Ascending aorta (tissue), 1 donor: ENCODE results near the genes KLHL8 and MEPE.

DNA sequence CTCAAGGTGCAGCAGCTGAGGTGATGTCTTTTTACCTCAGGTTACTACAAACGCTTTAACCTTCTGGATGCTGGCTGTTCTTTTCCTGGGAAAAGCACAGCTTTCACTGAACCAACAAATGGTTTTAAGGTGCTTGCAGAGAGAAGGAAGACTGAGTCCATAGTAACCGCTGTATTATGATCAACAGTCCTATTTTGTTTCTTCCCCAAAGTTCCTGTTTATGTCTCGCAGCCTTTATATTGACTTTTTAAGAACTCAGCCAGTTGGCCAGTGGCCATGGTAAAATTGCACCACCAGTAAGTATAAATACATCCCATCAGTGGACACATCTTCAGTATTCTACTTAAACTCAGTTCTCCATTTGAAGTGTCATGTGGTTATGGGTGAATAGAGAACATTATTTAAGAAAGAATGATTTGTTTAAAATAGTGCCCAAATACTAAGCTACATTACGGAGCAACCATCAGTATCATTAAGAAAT, 286.9 kb downstream of the ARHGAP24 start:
- PRO-cap = no peak

DNA sequence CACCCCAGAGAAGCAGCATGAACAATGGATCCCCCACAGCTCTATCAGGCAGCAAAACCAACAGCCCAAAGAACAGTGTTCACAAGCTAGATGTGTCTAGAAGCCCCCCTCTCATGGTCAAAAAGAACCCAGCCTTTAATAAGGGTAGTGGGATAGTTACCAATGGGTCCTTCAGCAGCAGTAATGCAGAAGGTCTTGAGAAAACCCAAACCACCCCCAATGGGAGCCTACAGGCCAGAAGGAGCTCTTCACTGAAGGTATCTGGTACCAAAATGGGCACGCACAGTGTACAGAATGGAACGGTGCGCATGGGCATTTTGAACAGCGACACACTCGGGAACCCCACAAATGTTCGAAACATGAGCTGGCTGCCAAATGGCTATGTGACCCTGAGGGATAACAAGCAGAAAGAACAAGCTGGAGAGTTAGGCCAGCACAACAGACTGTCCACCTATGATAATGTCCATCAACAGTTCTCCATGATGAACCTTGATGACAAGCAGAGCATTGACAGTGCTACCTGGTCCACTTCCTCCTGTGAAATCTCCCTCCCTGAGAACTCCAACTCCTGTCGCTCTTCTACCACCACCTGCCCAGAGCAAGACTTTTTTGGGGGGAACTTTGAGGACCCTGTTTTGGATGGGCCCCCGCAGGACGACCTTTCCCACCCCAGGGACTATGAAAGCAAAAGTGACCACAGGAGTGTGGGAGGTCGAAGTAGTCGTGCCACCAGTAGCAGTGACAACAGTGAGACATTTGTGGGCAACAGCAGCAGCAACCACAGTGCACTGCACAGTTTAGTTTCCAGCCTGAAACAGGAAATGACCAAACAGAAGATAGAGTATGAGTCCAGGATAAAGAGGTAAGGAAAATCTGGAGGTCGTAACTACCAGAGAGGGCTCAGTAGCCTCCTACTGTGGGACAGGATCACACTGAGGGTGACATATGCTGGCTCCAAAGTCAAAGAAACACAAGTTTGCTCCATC, 364.8 kb downstream of the MAPK10 start:
- PRO-cap = no peak

- PRO-cap = no peak
Observed at GRCh38 chr4:86074949-86075405, 284.9 kb downstream of the MAPK10 start.

DNA sequence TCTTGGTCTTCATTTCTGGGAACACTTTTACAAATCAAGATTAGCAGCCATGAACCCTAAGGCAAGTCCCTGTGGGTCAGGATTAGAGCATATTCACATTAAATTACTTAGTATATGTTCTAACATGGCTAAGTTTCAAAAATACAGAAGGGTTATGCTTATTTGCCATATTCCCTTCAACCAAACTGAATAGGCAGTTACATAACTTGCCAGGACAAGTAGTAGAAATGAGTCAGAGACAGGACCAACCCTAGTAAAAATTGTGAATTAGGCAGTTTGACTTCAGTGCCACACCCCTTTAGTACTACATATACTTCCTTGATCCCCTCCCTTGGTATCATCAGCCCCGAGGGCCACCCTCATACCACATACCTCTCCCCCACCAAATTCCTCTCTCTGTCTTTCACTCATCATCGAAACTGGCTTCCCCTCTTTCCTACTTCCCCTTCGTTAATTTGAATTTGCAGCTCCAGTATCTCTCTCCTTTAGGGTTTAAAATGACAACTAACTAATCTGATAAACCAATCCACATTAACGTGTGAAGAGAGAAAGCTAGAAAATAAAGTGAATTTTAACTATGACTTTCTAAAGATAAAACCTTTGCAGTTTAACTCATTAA, 8.0 kb upstream of the PTPN13 start:
- PRO-cap = no peak

DNA sequence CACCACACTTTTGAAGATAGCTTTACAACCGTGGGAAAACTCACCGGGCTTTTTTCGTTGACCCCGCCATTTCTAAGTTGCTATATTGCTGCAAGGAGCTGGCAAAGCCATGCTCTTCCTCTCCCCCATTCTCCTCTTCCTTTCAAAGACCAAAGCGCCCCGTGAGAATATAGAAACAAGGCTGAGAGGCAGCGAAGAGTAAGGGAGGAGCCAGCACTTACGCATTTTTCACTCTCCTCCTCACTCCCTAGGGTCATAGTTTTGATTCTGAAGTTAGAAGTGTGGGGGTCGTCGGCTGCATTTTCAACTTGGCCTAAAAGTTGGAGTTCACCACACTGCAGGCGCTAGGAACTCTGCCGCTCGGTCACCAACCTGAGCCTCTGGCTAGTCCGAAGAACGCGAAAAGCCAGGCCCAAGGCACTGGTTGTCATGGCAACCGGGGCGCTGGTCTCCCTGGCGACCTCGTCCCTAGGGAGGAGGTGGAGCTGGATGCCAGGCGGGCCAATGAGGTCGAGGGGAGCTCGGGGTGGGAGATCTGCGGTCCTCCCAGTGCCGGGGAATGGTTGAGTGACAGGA, 338 bp upstream of the PTPN13 start:
- PRO-cap = unidirectional peak, minus-strand start at position 143 of the sequence; bidirectional peak, plus-strand start outside the sequence, minus-strand start at position 374 of the sequence

- PRO-cap = unidirectional peak, plus-strand start at chr4:86904167
Observed at GRCh38 chr4:86903840-86904540, 11.8 kb upstream of the C4orf36 start.

DNA sequence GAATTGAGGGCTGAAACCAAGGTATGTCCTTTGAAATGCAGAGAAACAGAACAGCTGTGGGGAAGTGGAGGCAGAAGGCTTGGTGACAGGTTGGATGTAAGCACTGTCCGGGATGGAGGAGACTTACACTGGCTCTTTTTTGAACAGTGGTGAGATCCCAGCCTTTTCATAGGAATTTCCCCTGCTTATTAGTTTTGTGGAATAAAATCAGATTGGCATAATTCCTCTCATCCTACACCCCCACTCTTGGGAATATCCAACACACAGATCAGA, 18.8 kb upstream of the C4orf36 start:
- PRO-cap = no peak

GRCh38 chr4:87014294-87014858, 79.6 kb downstream of the AFF1 start:
- PRO-cap = no peak

DNA sequence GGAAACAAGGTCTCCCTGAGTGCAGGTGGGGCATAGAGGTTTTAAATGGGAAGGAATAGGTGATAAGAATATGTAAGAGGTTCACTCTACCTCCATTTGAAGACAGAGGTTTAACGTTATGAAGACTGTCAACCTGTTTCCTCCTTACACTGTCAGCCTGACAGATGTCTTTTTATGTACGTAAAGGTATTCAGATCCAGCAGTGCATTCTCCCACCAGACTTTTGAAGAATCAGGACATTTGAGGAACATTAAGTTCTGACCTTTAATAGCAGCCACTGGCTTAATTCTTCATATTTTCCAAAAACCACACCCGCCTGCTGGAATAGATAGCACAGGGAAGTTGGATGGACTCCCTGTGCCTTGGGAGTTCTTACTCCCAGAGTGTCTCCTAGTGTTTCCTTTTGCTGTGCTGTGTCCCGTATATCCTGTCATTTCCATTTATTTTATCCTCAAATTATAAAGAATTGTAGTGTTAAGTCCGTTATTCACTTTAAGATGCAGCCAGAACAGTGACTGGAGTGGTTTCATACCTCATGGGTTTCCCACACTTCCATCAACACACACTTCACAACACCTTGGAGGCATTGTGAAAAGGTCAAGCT, 94.5 kb downstream of the AFF1 start:
- PRO-cap = no peak

DNA sequence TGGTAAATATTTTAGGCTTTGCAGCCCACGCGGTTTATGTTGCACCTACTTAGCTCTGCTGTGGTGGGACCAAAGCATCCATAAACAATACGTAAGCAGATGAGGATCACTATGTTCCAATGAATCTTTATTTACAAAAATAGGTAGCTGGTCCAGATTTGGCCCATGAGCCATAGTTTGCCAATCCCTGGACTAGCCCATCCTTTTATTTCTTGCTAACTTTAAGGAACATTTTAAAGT, 95.3 kb downstream of the AFF1 start:
- PRO-cap = no peak

DNA sequence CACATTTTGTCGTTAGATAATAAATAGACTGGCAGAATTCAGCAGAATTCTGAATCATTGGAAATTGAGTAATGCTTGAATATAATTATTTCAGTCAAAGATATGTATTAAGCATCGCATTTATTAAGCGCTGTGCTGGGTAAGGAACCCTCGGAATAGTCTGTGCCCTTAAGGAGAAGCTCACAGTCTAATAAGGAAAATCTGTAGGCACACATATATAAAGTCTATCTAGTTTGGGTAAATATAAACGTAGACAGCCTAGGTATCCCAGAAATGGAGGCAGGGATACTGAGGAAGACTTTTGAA, 100.0 kb downstream of the AFF1 start:
- PRO-cap = no peak

GRCh38 chr4:87038712-87039279, 104.0 kb downstream of the AFF1 start:
- PRO-cap = no peak

DNA sequence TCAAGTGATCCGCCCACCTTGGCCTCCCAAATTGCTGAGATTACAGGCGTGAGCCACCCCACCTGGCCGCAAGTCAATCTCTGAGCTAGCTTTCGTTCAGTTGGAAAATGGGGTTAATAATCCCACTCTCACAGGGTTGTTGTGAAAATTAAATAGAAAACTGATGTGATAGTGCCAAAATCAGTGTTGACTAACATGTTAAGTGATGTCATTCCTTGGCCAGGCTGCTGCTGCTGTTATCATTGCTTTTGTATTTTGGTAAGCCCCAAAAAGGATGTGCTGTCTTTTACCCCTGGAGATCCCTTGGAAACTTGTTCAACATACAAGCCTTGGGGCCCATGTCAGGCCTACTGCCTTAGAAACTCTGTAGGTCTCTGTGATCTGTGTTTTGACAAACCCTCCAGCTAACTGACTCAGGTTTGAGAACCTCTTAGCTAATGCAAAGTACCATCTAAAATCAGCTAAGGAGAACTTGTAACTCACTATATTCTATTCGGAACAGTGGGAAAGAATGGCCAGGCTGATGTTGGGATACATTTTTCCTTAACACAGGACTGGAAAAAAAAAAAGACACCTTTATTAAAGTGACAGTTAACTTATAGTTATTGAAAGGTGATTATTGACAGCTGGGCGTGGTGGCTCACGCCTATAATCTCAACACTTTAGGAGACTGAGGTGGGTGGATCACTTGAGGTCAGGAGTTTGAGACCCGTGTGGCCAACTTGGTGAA, 106.5 kb downstream of the AFF1 start:
- PRO-cap = no peak

DNA sequence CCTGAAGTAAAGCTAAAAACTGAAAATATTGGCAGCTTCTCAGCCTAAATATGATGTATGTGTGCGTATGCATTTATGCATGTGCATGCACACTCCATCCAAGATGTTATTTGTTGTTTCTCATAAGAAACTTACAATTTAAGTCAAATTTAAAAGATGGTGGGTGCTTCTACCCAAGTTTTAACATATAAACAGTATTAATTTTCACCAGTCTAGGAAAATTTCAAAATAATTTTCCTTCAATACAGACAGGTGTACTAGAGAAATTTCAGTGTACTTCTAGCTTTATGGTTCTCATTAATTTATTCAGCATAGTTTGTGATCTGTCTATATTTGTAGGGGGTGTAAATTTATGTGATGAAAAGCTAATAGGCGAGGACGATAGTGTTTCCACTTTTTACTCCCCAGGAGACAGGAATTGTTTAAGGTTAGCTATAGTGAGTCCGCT, 135.7 kb downstream of the AFF1 start:
- PRO-cap = no peak

DNA sequence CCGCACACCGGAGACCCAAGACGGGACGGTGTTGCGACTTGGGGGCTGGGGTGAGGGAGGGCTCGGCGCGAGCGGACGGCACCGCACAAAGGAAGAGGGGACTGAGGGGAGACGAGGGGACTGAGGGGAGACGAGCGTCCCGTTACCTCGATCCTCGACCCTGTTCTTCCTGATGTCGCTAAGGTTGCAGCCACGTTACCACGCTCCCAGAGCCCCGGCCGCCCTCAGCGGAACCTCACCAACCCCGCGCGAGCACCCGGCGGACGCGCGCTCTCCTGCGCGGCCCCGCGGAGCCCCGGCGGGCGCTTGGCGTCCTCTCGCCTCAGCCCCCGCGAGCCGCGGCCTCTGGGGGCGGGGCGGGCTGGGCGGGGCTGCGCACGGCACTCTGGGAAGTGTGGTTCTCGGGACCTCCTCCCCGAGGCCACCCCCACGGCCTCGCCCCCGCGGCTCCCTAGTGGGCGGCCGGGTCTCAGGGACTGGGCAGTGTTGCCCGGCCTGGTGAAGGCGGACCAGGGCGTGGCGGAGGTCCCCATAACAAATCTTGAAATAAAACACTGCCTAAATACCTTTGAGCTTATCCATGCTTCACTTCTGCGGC, at the start of gene KLHL8:
KLHL8 (minus strand) TSS at position 347 of the 598 bp plus-strand sequence.
- PRO-cap = bidirectional peak, plus-strand start at position 483 of the sequence, minus-strand start at position 287 of the sequence

DNA sequence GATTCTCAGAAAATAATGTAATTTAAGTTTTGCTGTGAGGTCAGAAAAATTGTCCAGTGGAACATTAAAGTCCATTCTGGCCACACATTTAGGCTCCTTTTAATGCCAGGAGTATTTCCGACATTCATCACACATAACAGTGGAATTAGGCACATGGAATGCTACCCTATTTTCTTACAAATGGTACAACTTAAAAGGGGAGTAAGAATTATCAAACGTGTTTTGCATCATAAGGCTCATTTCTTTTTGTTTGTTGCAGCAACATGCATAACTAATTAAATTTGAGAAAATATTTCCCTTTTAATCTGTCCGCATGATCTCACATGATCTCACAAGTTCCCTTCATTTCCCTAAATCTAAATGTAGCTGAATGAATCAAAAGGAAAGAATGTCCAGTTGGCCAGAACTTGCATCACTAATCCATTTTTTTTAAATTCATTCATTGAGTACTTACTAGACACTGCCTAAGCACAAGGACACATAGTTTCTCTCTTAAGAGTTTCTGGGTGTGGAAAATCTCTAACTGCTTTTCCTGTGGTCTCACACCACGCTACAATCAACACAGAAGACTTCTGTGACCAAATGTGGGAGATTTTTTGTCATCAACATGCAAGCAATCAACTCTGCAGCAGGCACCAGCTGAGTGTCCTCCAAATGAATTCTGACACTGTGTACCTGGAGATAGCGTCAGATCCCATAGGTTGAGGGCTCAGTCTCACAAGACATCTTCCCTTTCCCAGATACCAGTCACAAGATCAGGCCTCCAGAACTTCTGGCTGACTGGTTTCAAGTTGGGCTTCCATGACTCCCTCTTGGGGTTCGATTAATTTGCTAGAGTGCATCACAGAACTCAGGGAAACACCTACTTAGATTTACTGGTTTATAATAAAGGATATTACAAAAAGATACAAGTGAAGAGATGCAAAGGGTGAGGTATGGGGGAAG, 21.9 kb downstream of the SPARCL1 start:
- PRO-cap = bidirectional peak, plus-strand start at position 456 of the sequence, minus-strand start at position 358 of the sequence

DNA sequence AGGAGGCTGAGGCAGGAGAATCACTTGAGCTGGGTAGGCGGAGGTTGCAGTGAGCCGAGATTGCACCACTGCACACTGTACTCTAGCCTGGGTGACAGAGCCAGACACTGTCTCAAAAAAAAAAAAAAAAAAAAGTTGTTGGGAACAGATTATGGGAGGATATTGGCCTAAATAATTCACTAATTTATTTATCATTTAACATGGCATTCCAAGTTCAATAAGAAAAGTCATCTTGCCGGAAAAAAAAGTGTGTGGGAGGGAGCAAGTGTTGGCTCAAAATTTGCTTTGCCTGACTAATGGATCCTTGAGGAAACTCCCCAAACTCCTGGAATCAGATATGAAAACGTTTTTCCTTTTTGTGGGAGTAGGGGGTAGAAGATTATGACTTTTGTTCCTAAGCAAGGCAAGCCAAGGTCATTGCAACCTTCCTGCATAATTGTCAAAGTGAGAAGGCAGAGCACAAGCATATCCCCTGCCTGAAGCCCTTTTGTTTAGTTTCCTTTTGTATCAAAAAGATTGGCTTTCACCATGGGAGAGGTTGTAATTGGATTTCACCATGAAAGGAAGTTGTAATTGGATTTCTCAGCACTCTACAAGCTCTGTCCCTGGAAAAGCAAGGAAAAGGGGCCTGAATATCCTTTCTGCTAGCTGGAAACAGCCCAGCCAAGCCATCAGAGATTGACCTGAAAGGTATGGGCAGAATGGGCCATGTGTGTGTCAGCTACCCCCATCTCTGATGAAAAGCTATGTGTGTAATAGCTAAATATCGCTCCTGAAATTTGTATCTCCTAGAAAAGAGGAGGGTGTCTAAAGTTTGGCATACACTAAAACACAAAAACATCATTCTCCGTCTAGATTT, 8.8 kb downstream of the SPARCL1 start:
- PRO-cap = unidirectional peak, plus-strand start at position 439 of the sequence

DNA sequence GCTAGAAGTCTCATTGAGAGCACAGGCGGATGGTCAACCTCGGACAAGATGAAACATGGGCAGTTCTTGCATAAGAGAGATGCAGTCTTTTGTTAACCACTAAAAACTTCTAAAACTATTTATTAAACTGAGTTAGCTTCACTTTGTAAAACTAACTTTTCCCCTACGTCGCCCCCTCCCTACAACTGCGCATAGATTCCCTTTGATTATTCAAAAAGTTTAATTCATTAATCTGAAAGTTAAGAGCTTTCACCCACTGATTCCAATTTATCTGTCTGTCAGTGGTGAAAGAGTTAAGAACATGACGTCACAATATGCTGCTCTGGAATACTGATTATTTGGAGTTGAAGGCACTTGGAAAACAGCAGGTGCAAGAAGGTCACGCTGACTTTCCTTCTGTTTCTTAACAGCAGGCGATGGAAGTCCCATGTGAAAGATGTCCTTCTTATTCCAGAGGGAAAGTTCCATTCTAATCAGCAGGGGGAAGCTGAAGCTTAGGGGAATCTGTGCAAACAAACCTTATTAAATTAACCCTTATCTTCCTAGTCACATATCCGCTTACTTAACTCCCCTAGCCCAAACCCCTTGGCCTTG, 29.7 kb downstream of the DMP1 start:
- PRO-cap = no peak

GRCh38 chr4:87832622-87833136, at the start of gene MEPE:
MEPE (plus strand) TSS chr4:87832969.
- PRO-cap = no peak

DNA sequence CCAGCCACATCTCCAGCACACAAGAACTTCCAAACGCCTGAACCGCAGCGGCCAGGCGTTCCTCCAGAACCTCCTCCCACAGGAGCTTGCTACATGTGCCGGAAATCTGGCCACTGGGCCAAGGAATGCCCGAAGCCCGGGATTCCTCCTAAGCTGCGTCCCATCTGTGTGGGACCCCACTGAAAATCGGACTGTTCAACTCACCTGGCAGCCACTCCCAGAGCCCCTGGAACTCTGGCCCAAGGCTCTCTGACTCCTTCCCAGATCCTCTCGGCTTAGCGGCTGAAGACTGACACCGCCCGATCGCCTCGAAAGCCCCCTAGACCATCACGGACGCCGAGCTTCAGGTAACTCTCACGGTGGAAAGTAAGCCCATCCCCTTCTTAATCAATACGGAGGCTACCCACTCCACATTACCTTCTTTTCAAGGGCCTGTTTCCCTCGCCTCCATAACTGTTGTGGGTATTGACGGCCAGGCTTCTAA, 51.4 kb upstream of the SPP1 start:
- PRO-cap = no peak